ENCODE results near the genes CBLN1 and ADCY7.

- PRO-cap = no peak
Measured at GRCh38 chr16:48560647-48561428, 49.1 kb downstream of the N4BP1 start.

- PRO-cap = no peak
Measured at GRCh38 chr16:48577296-48578152, 32.5 kb downstream of the N4BP1 start.

GRCh38 chr16:49019718-49020415, 261.8 kb downstream of the CBLN1 start:
- PRO-cap = no peak

- PRO-cap = bidirectional peak, plus-strand start at chr16:49282037, minus-strand start at chr16:49281796
Measured at GRCh38 chr16:49281725-49282765, at the start of gene CBLN1. Gene CBLN1 (minus strand): TSS chr16:49281838.

DNA sequence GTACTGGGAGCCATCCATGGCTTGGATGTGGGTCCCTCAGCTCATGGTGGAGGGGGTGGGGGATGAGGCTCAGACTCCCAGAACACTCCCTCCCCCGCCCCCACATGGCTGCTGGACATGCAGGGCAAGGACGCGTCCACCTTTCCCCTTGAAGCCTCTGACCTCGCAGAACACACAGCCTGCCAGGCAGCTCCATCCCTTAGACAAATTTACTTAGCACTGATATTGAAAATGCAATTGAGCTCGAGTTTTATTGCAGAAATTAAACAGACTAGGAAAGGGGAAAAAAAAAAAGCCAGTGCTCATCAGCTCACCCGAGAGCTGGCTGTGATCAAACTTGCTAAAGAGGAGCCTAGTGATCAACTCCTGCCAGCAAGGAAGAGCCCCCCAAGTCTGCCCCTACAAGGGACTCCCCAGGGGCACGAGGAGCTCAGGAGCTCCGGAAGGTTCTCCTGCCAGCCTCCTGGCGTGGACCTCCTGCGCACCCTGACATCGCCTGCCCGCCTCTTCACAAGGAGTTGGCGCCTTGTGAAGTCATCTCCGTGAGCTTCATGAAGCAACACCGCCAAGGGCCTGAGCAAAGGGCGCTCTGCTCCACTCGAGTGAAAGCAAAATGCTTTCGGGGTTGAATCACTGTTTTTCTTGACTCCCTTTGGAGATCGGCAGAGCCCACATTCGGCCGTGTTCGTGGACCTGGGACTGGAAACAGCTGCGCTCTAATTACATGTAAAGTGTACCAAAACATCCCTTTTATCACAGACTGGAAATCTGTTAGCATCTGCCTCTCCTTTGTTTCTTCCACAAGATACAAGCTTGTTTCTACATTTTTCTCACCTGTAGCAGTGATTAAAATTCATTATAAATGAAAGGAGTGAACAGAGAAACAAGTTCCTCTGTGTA, 203.6 kb downstream of the ZNF423 start:
- PRO-cap = no peak

DNA sequence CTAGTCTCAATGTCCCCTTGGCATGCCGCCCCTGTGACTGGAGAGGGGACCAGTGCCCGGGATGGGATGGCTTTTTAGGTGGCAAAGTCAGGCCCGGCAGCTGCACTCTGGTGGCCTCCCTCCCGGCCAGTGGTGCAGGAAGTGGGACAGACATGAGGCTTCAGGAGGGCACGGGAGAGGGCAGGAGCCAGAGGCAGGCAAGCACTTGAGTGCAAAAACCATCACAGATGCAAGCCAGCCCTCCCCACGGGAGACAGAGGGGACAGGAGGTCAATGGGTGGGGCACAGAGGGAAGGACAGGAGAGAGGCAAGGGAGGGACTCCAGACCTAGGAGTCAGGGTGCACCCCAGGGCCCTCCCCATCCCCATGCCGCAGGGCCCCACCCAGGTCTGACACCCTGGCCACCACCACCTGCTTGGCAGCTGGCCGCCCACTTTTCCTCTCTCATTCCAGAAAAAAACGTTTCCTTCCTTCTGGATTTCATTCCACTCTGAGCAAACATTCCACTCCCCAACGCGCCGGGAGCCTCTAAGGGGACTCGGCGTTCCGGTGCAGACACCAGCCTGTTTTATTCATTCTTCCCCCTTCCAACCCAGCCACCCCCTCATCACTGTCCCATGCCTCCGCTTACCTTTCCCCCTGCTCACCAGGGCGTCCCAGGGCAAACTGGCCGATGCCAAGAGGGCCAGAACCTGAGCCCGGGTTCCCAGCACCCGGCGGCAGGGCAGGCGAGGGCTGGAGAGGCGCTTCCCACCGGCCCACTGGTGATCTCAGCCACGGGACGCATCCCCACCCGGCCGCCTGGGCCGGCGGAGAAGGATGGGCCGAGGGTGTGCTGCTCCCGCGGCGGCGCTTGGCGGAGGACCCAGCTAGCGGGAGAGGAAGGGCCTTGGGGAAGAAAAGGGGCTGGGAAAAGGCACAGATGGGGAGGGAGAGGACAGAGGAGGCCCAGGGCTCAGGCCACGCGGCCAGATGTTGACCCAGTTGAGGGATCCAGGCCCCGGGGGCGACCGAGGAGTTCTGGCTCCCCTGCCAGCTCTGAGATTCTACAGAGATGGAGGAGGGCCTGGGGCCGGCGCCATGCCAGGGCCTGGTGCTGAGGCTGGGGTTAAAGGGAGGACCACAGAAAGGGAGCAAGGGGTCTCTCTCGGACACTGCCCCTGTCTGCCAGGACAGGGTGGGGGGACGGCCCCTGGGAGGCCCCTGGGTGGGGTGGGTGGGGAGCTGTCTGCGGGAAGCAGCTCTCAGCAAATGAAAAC, 192.0 kb downstream of the ZNF423 start:
- PRO-cap = no peak

- PRO-cap = bidirectional peak, plus-strand start at chr16:49855153, minus-strand start at chr16:49855047; bidirectional peak, plus-strand start at chr16:49855626, minus-strand start at chr16:49855531
Measured at GRCh38 chr16:49854979-49855990, 627 bp downstream of the ZNF423 start.

DNA sequence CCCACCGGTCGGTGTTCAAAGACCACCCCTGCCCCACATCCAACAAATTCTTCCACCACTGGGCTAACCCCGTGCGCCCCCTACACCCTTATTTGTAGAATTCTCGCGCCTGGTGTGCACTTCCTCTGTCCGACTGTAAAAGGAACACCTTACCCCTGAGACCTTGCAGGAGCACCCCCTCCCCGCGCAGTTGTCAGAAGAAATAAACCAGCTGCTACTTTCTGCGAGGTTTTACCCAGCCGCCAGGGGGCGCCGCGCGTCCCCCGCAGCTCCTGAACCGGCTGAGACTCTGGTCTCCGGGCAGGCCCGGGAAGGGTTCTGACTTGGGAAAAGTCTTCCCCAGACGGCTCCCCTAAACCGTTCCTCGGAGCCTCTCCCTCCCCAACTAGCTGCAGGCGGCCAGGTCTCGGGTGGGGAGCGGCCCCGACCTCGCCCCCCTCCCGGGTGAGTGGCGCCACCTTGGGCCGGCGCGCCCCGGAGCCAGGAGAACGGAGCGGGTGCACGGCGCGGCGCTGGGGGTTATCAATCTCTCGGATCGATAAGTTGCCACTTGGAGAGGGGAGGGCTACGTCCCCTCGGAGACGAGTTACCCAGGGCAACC, 1.8 kb upstream of the ZNF423 start:
- PRO-cap = bidirectional peak, plus-strand start at position 303 of the sequence, minus-strand start at position 192 of the sequence

DNA sequence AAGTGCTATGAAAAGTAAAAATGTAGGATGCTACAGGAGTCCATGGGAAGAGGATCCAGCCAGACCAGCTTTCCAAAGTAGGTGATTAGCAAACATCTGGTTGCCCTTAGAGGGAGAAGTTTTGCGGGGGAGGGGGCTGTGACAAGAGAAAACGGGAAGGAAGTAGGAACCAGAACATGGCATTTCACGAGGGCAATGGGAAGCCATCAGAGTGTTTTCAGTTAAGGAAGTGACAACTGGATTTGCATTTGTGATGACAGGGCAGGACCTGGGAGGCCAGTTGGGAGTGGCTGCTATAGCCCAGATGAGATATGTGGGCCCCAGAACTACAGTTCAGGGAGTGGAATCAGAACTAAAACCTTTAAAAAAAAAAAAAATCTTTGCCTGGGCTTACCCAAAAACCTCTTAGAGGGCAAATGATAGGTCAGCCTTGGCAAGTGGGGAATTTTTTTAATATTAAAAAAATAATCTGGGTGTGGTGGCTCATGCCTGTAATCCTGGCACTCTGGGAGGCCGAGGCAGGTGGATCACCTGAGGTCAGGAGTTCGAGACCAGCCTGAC, 14.2 kb downstream of the CNEP1R1 start:
- PRO-cap = bidirectional peak, plus-strand start at position 303 of the sequence, minus-strand start at position 68 of the sequence

DNA sequence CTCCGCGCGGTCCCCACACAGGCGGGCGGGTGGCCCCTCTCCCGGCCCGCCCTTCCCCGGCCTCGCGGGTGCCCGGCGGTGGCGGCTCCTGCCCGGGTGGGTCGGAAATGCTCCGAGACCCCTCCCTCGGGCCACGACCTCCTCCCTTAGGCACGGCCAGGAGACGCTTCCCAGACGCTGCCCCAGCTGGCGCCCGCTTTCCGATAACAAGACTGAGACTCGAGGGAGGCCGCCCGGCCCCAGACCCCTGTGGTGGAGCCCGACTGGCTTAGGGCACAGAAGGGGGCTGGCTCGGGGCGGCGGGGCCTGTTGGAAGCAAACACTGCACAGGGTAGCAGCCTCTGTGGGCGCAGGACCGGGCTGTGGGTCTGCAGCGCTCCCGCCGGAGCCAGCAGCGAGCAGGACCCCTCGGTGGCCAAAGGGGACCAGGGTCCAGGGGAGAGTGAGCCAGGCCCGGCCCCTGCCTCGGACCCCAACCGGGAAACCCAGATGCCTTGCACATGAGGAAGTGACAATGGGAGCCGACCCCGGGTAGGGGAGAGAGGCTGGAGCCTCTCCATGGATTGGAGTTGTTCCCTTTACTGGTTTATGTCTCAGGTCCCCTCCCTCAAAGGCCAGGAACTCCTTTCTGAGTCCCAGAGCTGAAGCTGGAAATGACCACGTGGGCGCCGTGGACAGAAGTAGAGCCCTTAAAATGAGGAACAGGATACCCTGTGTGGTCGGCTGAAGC, 19.9 kb upstream of the ADCY7 start:
- PRO-cap = no peak

GRCh38 chr16:50266250-50266756, at the start of gene ADCY7:
Gene ADCY7 (plus strand): TSS chr16:50266551.
- PRO-cap = bidirectional peak, plus-strand start at chr16:50266590, minus-strand start at chr16:50266424

DNA sequence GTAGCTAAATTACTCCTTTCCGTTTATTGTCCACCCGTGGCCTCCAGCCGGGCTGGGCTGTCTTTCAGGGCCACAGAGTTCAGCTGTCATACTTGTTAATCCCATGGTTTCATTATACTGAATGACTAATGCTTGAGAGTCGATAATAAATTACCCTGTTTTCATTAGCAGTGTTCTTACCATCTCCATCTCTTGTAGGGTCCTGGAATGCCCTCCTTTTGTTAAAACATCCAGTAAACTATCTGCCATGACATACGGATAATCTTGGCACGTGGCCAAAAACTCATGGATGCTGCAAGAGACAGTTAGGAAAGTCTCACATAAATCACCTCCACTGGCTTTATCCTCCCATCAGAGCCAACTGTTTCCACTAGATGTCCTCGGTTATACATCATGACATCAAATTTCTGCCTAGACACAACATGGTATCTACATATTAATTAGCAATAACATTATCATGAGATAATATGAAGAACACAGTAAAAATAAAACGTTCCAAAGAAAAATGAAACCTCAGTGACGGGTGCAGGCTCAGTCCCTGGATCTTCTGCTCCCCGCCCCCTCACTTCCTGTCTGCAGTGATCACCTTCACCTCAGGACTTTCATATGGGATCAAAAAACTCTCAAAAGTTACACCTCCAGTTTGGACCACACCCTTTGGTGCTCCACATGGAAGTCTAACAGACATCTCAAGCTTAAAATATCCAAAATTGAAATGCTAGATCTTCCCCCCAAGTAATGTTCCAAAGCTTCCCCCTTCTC, 45.2 kb downstream of the BRD7 start:
- PRO-cap = no peak

- PRO-cap = no peak
Measured at GRCh38 chr16:50396063-50396511, 27.3 kb upstream of the BRD7 start.

DNA sequence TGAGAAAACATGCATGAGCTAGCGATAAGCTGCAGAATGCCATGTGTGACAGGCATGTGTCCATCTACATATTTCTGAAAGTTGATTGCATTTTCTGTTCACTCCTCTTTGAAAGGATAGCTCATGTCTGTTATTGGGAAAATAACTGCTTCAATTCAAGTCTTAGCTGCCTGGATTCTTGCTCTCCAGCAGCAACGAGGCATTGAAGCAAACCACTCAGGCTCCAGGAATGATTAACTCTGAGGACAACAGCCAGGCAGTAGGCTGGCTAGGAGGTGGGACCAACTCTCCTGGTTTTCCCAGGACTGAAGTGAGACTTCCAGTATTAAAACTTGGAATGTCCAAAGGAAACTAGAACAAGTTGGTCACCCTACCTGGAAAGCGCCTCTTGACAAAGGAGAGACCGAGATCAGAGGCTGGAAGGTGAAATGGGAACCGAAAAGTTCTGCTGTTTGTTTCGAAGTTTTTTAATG, 100.8 kb downstream of the SALL1 start:
- PRO-cap = no peak

- PRO-cap = no peak
Measured at GRCh38 chr16:51150404-51150773, 681 bp downstream of the SALL1 start.

DNA sequence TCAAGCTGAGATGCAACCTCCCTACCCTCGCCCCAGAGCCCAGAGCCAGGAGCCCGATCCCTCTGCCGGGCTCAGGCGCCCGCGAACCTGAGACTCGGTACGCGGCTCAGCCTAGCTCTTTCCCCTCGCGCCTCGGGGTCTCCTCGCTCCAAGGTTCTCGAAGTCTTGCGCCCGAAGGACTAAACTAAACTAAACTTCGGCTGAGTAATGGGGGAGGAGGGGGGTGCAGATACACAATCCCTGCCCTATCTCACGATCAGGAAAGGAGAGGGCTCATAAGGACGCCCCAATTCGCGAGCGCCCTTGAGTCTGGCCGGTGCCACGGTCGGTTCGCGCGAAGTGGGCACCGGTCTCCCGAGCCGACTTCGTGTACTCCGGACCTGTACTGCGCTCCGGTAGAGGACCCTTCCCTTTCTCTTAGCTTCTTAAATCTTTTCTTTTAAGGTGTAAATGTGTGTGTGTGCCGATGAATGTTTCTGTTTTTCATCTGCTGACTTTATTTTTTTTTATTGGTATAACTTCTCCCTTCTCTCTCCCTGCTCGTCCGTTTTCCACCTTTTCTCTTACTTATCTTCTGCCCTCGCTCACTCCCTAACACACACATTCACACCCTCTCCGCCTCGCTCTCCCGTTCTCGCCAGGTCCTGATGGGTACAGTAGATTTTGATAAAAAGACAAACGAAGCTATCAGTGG, 1.9 kb upstream of the SALL1 start:
- PRO-cap = no peak

DNA sequence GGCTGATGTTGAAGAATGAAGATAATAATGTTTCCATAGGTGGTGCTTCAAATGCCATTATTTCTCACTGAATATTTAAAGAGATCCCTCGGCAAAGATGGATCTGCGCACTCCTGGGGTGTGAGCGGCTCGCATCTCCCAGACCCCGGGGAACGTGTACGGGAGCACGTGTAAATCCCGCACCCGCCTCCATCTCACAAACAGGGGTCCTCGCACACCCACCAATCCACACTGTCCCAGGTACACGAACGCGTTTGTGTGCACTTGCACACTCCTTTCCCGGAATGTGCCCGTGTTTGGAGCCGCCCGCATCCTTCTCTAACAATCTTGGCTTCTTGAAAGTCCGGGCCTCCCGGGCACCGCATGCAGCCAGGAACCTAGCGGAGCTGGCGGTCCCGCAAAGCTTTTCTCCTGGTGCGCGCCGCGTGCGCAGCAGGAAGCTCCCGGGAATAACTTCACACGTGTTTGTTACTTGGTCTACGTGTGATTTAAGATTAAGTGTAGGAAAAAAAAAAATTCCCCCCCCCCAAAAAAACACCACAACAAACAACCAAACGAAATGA, 2.5 kb upstream of the SALL1 start:
- PRO-cap = no peak

- PRO-cap = no peak
Measured at GRCh38 chr16:51157700-51158370, 6.8 kb upstream of the SALL1 start.

- PRO-cap = no peak
Measured at GRCh38 chr16:51181019-51182033, 30.3 kb upstream of the SALL1 start.

- PRO-cap = no peak
Measured at GRCh38 chr16:51523968-51524486, 373.0 kb upstream of the SALL1 start.

Data from sciatic nerve (tissue), 1 donor.